Right common carotid artery plus branches (tissue), 1 donor: ENCODE results near the gene MLNR.

DNA sequence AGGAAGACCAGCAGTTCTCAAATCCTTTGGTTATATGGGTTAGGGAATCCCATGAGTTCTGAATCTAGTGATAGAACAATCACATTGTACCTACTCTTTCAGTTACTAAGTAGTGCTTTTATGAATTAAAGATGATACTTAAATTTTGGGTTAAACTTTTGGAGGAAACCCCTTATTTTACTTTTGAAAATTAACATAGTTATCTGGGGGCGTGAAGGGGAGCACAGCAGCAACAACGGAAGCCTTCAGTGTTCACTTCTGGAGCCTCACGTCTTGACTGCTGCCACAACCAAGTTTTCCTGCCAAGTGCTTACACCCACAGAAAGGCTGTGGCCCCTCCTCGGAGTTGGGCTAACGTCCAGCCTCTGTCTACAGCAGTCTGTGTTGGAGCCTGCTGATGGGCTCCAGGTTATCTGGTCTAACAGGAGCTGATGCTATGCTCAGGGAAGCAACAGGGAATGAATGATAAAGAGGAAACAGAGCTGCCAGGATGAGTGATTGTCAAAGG is 53.5 kb upstream of the RCBTB2 start:
- PRO-cap: no peak

DNA sequence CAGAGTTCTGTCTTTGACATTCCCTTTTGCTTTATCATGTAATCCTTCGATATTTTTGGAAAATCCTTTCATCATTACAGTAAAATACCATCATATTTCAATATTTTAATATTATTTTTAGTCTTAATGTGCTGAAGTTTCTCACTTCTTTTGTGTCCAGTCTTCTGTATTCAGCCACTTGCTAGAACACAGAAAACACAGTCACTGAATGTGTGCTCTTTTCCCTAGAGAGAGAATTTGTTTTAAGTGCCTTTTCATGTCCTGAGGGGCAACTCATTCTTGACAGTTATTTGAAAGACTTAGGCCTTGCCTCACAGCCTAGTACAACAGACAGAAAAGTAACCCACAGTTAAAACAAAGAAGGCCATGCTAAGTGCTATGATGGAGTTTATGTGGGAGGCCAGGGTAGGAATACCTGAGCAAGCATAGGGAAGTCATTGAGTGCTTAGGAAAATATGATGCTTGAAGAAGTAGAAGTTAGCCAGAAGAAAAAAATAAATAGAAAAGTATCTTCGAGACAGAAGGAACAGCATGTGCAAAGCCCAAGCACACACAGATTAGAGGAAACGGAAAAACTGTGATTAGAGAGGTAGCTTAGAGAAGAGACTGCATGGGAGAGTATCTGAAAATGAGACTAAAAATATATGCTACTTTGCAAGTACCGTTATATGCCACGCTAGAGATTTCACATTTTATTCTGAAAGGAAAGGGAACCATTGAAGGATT is 120.9 kb downstream of the FNDC3A start:
- PRO-cap: no peak

- PRO-cap: no peak
These were observed 100.4 kb upstream of the MLNR start for GRCh38 chr13:49119218-49120686.

GRCh38 chr13:49219794-49220982 is at the start of gene MLNR:
TSS of gene MLNR (plus strand) at chr13:49220338.
- PRO-cap: unidirectional peak, plus-strand start at chr13:49220182

- PRO-cap: unidirectional peak, minus-strand start at chr13:49248724
These were observed 794 bp downstream of the CDADC1 start for GRCh38 chr13:49248380-49249058.

DNA sequence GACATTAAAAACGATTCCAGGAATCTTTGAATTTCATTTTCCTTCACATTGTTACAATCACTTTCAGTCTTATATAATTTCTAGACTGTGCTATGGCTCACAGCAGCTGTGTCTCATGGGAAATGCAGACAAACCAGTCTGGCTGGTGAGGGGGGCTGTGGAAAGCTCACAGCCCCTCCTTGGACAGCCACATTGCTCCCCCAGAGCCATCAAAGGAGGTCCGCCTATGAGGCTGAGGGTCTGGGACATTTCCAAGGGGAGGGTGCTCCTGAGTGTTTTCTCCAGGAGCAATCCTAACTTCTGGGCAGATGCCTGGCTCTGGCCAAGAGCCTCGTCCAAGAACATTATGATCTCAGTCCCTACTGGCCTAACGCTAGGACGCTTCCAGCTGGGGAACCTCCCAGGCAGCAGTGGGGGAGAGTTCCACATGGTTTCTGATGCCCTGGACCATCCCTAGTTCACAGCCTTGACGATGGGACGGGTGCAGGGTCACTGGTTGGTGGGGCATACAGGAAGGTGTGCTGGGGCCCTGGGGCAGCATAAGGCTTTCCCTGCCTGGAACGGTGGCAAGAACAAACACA is 60.4 kb downstream of the CDADC1 start:
- PRO-cap: bidirectional peak, plus-strand start at position 376 of the sequence, minus-strand start at position 348 of the sequence

DNA sequence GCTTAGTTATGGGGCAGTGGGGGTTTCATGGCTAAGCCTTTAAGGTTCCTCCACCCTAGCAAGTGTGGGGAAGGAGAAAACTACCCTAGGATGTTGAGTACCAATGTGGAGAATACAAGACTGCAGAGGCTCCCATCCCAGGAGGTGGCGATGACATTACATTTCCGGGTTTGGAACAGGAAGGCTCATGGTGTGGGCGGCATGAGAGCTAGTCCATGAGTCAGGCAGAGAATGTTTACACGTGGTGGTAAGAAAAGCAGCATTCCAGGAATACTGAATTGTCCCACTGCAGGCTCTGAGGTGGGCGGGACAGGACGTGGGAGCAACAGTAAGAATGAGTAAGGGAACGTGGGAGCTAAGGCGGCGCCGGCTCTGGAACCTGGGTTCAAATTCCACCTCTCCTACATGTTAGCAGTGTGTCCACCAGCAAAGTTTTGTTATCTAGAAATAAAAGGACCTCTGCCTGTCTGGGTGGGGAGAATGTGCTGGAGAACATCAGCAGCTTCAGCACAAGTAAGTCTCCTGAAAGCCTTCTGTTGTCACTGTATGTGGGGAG is 66.2 kb downstream of the CDADC1 start:
- PRO-cap: bidirectional peak, plus-strand start at position 291 of the sequence, minus-strand start at position 148 of the sequence

DNA sequence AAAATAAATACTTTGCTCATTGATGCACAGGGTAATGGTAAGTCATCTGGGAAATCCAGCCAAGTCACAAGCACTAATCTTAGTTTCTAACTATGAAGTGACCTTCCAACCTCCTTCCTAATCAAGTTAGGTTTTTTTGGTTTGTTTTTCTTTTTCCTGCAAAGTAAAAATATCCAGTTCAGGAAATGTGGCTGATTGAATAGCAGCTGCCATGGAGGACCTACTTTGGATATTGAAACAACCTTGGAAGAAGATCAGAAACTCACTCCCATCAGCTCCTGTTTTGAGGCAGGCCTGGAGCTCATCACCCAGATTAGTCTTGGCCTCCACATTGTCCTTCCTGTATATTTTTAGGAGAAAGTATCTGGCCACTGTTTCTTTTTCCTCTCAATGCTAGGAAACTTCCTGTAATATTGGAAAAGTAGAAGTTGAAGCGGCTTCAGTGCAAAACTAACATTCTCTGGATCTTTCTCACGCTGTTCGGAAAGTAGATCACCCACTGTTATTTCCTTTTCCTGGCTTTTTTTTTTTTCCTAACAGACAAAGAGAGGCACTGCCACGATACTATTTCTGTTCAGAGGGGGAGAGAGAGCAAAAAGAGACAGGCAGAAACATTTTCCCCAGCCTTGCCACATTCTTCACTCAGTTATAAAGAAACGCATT is 12.2 kb upstream of the ARL11 start:
- PRO-cap: no peak

- PRO-cap: no peak
These were observed 20.6 kb downstream of the EBPL start for GRCh38 chr13:49670496-49671360.

GRCh38 chr13:49686534-49687339 is 4.5 kb downstream of the EBPL start:
- PRO-cap: no peak

DNA sequence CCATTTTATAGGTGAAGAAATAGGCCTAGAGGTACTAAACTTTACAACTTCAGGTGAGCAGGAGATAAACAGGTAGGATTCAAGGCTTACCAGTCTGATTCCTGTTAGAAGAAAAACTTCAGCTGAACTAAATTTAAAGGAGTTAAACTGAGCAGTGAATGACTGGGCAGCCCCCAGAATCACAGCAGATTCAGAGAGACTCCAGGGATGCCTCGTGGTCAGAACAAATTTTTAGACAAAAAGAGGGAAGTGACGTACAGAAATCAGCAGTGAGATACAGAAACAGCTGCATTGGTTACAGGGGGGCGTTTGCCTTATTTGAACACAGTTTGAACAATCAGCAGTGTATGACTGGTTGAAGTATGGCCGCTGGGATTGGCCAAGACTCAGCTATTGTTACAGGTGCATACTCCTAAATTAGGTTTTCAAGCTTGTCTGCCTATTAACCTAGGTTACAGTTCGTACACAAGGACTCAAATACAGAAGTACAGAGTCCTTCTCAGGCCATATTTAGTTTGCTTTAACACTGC is 2.1 kb upstream of the SPRYD7 start:
- PRO-cap: no peak

- PRO-cap: no peak
These were observed 111.9 kb downstream of the KCNRG start for GRCh38 chr13:50126869-50127867.

GRCh38 chr13:50222566-50222941 is 207.3 kb downstream of the KCNRG start:
- PRO-cap: no peak

- PRO-cap: no peak
These were observed 396.2 kb downstream of the KCNRG start for GRCh38 chr13:50411407-50411942.

- PRO-cap: no peak
These were observed 405.8 kb downstream of the KCNRG start for GRCh38 chr13:50421163-50421384.

GRCh38 chr13:50510479-50510901 is 333.0 kb downstream of the DLEU7 start:
- PRO-cap: no peak

GRCh38 chr13:50713667-50714446 is 129.6 kb downstream of the DLEU7 start:
- PRO-cap: bidirectional peak, plus-strand start at chr13:50714128, minus-strand start at chr13:50713972

DNA sequence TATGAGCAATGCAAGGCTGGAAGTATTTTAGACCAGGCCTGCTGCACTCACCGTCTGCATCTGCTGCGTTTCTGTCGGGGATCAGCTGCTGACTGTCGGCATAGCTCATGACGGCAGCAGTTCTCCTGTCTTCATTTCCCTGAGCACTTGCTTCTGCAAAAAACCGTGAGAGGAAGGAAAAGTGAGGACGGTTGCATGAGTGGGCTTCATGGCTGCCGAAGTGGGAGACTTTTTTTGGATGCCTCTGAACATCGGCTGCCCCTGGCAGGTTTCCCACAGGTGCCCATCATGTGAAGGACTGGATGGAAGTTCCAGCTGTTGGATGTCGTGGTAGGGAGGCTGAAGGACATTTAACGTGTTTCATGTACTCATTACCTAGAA is 94.6 kb downstream of the RNASEH2B start:
- PRO-cap: no peak

- PRO-cap: no peak
These were observed 52.2 kb upstream of the FAM124A start for GRCh38 chr13:51169717-51170628.

DNA sequence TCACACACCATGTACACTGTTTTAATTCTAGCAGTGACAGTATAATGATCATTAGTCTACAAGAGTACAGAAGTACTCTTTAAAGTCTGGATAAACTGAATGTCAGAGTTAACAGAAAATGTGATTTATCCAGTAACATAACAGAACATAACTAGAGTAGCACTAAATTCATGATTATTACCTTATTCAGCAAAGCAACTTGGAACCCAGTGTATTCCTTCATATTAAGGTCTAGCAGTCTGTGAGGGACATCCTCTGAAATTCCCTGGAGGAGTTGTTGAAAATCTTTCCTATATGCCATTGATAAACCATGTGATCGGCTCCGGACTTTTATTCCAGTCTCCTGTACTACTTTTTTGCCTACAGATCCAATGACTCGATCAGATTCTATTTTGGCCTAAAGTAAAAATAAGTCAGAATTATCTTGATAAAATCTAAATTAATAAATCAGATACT is 38.6 kb downstream of the SERPINE3 start:
- PRO-cap: no peak